Natural killer cell (primary cell): ENCODE results near the genes OTOA, SDR42E2 and USP31.

- PRO-cap = no peak
Measured at GRCh38 chr16:21663739-21664374, at the start of gene OTOA. Gene OTOA (plus strand): TSS chr16:21663968.

DNA sequence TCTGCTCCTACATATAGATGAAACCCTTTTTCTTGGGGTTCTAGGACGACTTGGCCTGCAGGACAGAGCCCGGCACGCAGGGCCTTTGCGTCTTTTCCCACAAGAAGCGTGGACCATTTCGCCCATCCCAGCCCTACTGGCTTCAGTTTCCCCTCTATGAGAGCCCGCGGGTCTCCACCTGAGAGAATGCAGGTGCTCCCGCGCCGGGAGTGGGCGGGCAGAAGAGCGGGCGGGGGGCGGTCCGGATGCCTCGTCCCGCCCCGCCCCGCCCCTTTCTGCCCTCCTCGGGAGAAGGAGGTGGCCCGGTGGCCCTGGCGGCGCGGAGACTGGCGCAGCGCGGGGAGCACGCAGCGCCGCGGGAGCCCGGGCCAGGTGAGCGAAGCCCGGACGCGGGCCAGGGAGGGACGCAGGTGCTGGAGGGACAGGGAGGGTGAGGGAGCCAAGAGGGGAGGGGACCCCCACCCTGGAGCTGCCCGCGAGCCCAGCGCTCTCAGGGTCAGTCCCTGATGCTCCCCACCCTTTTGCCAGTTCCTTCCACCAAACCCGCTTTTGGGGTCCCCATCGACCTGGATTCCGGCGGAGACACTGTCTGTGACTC is at the start of gene SDR42E2:
Gene SDR42E2 (plus strand): TSS at position 314 of the 598 bp plus-strand sequence.
- PRO-cap = no peak

GRCh38 chr16:22232983-22233341 is 26.9 kb downstream of the EEF2K start:
- PRO-cap = no peak

DNA sequence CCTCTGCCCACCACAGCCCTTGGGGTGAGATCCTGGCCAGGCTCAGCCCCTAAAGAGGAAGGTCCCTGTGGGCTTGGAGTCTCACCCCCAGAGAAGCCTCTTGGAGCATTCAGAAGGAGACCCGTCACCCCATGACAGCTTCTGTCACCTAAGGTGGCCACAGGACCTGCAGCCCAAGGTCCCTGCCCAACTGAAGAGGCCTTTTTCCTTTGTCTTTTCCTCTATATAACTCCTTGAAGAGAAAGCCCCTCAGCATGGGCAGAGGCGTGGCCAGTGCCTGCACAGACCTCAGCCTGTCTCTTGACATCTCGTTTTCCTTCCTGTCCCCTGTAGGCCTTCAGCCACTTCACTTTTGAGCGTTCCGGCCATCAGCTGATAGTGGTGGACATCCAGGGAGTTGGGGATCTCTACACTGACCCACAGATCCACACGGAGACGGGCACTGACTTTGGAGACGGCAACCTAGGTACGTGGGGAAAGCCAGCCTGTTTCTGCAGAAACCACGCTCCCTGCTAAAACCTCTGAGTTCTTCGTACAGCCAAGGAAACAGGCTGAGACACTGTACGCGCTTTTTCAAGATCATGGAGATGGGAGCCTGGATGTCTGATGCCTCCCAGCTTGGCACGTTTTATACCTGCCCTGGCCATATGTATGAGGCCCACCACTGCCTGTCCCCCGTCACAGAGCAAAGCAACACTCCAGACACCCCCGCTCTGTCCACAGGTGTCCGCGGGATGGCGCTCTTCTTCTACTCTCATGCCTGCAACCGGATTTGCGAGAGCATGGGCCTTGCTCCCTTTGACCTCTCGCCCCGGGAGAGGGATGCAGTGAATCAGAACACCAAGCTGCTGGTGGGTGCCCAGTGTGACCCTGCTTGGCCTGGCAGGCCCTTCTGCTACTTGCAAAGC is 40.0 kb upstream of the POLR3E start:
- PRO-cap = no peak

DNA sequence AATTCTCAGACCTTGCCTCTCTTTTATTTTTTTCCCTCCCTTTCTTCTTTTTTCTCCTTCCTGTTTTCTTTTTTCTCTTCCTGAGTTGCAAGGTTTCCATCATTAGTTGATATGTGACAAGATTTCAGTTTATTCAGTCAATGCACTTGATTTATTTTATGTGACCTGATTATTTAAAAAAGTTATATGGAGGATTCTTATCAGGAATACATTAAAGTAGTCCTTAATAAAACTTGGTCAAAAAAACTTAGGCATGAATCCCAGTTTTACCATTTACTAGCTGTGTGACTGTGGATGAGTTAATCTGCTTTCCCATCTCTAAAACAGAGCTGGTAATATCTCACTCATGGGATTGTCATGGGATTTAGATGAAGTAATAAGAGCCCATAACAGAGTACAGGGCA is 31.6 kb upstream of the CDR2 start:
- PRO-cap = no peak

- PRO-cap = no peak
Measured at GRCh38 chr16:23105399-23105817, 43.8 kb downstream of the USP31 start.

DNA sequence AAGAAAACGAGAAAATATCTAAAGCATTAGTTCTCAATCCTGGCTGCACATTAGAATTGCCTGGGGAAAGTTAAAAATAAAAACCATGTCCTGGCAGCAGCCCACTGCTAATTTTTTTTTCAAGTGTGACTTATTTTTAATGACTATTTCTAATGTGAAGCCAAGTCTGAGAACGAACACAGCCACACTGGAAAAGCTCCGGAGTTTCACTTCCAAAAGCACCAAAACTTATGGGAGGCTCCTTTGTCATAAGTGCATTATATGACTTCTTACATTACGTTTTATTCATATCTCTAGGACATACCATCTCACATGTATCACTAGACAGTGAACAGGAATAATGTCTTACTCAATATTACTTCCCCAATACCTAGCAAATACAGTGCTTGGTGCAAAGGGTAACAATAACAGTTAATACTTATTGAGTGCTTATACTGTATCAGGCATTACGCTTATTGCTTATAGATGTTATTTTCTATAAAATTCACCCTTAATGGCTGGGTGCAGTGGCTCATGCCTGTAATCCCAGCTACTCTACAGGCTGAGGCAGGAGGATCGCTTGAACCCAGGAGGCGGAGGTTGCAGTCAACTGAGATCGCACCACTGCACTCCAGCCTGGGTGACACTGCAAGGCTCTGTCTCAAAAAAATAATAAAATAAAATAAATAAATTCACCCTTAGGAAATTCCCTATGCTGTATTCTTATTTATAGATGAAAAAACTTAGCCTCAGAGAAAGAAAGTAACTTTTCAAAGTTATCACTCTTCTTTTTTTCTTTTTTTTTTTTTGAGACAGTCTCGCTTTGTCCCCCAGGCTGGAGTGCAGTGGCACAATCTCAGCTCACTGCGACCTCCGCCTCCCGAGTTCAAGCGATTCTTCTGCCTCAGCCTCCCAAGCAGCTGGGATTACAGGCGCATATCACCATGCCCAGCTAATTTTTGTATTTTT is 30.6 kb downstream of the USP31 start:
- PRO-cap = no peak

DNA sequence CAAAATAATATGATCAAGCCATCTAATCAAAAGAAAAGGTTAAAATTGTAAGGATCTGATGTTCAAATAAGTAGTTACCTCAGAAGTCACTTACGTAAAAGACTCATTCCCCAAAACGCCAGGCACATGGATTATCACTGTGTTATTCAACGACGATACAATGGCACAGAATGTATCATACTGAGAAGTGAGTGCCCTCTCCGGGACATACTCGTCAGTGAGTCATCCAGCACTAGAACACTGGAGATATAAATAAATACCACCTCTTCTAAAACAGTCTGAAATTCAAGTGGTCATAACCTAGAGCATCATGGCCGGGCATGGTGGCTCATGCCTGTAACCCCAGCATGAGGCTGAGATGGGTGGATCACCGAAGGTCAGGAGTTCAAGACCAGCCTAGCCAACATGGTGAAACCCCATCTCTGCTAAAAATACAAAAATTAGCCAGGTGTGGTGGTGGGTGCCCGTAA is 24.9 kb downstream of the USP31 start:
- PRO-cap = no peak

DNA sequence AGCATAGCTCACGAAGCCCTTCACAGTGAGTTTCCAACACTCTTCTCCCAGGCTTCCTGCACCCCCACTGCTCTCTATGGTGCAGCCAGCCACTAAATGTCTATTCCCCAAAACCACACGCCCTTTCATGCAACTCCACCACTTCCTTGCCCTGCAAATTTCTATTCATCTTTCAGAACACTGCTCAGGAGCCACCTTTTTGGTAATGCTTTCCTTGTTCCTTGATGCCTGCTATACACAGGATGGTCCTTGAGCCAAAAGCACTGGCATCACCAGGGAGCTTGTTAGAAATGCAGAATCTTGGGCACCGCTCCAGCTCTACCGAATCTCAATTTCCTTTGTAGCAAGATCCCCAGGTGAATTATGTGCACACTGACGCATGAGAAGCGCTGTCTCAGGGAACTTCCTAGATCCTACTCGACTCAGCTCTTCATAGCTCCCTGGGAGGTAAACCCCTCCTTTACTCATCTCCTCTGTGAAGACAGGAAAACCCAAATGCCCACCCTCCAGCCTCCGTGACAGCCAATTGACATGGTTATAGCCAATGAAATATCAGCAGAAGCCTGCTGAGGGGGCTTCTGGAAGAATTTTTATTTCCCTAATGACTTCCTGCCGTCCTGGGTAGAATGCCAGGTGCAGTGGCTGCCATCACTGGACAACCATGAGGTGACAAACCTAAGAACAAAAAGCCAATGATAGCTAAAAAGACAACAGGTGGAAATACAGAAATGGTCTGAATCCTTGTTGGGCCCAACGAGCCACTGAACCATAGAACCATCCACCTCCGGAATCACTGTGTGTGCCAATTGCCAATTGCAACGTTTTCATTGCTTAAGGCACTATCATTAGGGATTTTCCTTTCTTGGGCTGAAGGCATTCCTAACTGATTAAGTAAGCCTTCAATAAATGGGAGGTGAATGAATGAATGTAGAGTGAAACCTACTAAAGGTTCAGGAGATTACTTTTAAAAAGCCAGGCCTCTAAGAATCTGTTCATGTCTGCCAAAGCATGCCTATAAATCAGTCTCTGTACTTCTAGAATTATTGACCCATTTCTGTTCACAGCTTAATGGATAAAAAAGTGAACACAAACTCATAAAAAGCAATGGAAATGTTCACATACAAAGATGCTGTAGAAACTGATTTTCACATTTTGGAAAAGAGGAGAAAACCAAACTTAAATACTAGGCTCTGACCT is 3.9 kb downstream of the USP31 start:
- PRO-cap = no peak

- PRO-cap = bidirectional peak, plus-strand start at chr16:23149538, minus-strand start at chr16:23149417
Measured at GRCh38 chr16:23149125-23149908, at the start of gene USP31. Gene USP31 (minus strand): TSS chr16:23149452.

DNA sequence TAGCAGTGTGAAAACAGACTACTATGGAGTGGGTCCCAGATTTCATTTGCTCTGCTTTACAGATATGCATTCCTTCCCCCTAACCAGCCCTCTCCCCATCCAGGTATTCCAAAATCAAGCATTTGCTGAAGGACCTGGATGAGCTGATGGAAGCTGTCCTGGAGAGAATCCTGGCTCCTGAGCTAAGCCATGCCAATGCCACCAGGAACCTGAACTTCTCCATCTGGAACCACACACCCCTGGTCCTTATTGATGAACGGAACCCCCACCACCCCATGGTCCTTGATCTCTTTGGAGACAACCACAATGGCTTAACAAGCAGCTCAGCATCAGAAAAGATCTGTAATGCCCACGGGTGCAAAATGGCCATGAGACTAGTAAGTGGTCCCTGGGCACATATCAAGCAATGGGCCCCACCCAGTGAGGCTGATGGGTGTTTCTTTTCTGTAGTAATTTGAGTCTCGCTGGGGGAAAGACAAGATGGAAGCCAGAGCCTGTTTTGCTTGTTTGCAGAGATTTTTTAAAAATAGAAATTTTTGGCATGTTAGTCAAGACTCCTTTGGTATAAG is 50.7 kb downstream of the SCNN1B start:
- PRO-cap = no peak

DNA sequence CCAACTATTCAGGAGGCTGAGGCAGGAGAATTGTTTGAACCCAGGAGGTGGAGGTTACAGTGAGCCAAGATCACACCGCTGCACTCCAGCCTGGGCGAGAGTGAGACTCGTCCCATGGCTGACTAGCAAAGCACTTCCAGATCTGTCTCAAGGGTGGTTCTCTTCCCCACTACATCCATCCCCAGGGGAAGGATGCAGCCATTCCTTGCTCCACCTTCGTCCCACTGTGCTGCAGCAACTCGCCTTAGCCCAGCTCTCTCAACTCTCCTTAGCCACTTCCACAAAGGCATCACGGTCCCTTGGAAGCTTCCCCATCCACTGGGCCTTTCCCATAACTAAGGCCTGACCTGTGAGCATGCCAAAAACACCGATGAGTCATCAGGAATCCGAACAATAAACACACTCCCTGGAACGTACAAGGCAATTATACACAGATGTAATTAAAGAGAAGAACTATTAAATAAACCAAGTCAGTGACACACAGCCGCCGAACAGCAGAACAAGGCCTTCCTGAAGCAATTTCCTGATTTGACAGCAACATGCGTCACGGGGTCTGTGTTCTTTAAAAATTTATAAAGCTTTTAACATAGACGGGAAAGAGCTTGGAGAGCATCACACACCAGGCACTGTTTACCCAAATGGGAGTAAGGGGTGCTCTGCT is 29.6 kb downstream of the COG7 start:
- PRO-cap = no peak

GRCh38 chr16:23456445-23456736 is 3.4 kb upstream of the COG7 start:
- PRO-cap = no peak

GRCh38 chr16:23479136-23480136 is 26.4 kb upstream of the COG7 start:
- PRO-cap = no peak

GRCh38 chr16:23497129-23497956 is 13.0 kb downstream of the GGA2 start:
- PRO-cap = no peak

DNA sequence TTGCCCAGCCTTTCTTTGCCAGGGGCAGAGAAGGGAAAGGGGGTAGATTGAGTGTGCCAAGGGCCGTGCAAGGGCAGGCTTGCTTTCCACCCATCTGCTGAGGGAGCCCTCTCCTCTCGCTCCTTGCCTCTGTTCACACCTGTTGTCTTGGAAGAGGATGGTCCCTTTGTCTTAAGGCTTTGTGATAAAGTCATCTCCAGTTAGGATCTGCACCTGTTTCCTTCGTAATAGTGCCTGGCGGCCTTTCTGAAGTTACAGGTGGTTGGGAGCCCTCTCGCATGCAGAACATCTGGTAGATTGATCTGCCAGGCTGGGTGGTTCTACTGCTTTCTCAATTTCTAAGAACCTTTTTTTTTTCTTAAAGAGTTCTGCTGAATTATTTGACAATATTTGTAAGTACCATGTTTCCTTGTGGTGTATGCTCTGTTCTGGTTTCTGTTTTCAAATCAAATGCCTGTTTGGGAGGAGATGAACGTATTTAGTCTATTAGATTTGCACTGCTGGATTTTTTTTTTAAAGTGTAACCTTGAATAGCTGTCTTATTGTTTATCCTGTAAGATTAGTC is 16.4 kb downstream of the UBFD1 start:
- PRO-cap = no peak

GRCh38 chr16:23689981-23690473 is 11.3 kb downstream of the PLK1 start:
- PRO-cap = no peak

DNA sequence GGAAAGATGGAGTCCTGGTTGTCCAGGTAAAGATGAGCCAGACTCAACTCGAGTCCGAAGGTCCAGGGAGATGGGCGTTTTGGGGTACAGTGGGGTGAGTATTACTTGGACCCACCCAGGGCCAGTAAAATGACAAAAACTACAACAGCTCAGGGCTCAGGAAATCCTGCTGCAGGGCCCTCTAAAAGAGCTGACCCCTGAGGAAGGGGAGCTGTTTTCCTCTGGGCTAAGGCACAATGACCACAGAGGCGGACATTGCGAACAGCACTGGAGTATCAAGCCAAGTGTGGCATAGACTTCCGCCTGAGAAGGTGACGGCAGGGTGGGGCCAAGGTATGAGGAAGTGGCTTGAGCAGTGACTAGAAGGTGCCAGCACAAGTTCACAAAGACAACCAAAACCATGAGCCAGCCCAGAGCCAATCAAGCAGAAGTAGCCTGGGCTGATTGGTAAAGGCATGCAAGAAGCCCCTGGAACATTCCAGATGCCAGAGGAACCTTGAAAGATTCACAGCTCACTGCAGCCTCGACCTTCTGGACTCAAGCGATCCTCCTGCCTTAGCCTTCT is 14.0 kb downstream of the ERN2 start:
- PRO-cap = no peak

DNA sequence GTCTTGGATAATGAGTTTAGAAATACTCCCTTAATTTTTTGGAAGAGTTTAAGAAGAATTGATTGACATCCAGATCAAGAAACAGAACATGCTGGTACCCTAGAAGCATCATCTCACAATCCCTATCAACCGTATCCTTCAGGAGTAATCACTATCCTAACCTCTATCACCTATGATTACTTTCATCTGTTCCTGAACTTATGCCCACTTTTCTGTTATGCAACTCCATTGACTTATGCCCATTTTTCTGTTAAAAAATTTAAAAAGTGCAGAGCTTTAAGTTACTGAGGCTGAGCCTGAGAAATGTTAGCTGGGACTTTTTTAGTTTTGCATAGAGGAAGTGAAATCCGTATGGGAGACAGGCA is 16.8 kb downstream of the PRKCB start:
- PRO-cap = no peak

- PRO-cap = no peak
Measured at GRCh38 chr16:24094044-24094967, 161.8 kb upstream of the CACNG3 start.